LUHMES (cell line): ENCODE measurements around the genes GOLGA6L6, OR4N4, TUBGCP5 and GOLGA6L1.

GRCh38 chr15:20541582-20542120, at the start of gene GOLGA6L6:
GOLGA6L6 (minus strand) TSS chr15:20541800.
- PRO-cap, result no peak

- PRO-cap, result no peak
Measured at GRCh38 chr15:20642578-20642928, 101.0 kb upstream of the GOLGA6L6 start.

- PRO-cap, result no peak
Measured at GRCh38 chr15:22094165-22094720, at the start of gene OR4N4. OR4N4 (plus strand) TSS chr15:22094522.

- PRO-cap, result no peak
Measured at GRCh38 chr15:22259973-22260382, 165.7 kb downstream of the OR4N4 start.

- PRO-cap, result no peak
Measured at GRCh38 chr15:22579517-22579842, 120.8 kb downstream of the GOLGA6L22 start.

DNA sequence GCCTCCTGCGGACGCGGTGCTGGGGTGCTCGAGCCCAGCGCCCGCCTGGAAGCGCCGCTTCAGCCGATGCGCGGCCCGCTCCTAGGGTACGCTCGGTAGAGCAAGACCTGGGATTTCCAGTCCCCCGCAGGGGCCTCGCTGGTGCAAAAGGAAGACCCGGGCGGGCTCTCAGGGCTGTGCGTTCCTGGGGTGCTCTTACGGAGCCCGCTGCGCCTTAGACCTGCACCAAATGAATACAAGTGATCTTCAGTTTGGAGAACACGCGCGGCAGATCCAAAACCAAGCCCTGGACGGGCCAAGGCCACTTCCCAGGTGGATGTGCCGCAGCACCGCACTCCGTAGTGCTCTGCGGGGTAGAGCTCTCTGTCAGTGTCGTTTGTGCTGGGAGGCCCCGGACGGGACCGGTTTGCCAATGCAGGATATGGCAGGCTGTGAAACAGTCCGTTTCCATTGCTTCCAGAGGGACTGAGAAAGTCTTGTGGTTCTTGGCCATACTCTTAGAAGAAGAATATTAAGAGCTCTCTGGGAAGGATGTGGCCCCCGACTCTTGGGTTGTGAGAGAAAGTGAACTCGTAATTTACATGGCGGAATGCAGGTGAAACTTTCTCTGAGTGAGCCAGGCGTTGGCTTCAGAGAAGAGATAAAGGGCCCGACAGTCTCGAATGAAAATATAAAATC, 918 bp downstream of the NIPA1 start:
- PRO-cap, result no peak

- PRO-cap, result no peak
Measured at GRCh38 chr15:22879897-22880314, 41.4 kb downstream of the NIPA2 start.

DNA sequence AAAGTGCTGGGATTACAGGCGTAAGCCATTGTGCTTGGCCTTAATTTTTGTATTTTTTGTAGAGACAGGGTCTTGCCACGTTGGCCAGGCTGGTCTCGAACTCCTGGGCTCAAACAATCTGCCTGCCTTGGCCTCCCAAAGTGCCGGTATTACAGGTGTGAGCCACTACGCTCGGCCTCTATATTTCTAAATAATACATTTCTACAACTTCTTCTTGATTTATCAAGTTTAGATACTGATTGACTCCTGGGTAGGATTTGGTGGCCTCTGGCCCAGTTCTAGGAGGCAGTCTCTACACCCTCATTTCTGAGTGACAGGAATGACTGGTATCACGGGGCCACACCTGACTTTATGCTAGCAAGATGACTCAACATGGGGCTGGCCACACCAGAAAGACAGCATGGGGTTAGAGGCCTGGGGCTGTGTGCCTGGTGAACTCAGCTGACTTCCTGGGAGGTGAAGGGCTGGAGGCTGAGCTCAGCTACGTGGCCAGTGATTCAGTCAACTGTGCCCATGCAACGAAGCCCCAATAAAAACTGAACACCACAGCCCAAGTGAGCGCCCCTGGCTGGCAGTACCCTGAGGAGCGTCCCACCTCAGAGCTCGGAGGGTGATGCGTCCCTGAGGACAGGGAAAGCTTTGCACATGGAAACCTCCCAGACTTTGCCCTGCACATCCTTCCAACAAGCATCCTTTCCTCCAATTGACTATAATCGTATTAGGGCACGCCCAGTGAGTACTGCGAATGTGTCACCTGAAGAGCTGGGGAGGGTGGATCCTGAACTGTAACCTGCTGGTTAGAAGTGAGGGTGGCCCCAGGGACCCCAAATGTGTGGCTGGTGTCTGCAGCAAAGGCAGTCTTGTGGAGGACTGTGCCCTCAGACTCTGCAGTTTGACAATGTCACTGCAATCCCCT, 57.1 kb downstream of the NIPA2 start:
- PRO-cap, result no peak

DNA sequence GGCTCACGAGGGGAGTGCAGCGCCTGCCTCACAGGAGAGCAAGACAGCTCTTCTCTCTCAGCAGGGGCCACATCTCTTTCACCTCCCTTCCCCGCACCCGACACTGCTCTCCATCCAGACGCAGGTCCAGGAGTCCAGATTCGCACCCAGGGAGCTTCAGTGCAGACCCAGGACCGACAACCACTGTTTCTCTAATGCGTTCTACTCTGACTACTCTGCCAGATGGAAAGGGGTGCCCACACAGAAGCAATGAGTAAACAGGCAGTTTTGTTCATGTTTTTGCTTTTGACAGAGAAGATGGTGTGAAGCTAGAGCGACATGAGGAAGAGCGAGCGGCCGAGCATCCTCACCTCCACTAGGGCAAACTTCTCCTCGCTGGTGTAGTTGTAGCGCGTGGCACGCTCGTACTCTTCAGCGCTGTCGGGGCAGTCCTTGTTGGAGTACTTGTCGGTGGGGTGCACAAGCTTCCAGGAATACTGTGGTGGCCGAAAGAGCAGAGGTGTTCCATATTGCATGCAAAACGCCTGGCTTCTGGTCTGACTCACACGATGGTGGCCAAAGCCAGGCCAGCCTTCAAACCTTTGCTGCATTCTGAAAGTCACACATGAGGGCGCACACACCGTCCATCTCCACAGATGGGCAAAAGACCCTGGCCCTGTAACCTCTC, 54.4 kb downstream of the CYFIP1 start:
- PRO-cap, result no peak

- PRO-cap, result unidirectional peak, plus-strand start at chr15:23039150; bidirectional peak, plus-strand start at chr15:23039697, minus-strand start at chr15:23039569
Measured at GRCh38 chr15:23038583-23039828, at the start of gene TUBGCP5. TUBGCP5 (minus strand) TSS chr15:23039569.

GRCh38 chr15:23136555-23137041, at the start of gene GOLGA6L1:
GOLGA6L1 (minus strand) TSS chr15:23136822.
- PRO-cap, result no peak

- PRO-cap, result no peak
Measured at GRCh38 chr15:23646632-23647027, 1.0 kb downstream of the MAGEL2 start.

- PRO-cap, result no peak
Measured at GRCh38 chr15:23690184-23691056, 3.3 kb upstream of the NDN start.

- PRO-cap, result no peak
Measured at GRCh38 chr15:23840110-23840510, 153.0 kb upstream of the NDN start.

GRCh38 chr15:23869317-23869872, 182.3 kb upstream of the NDN start:
- PRO-cap, result bidirectional peak, plus-strand start at chr15:23869636, minus-strand start at chr15:23869533

- PRO-cap, result no peak
Measured at GRCh38 chr15:23897505-23898074, 210.5 kb upstream of the NDN start.

DNA sequence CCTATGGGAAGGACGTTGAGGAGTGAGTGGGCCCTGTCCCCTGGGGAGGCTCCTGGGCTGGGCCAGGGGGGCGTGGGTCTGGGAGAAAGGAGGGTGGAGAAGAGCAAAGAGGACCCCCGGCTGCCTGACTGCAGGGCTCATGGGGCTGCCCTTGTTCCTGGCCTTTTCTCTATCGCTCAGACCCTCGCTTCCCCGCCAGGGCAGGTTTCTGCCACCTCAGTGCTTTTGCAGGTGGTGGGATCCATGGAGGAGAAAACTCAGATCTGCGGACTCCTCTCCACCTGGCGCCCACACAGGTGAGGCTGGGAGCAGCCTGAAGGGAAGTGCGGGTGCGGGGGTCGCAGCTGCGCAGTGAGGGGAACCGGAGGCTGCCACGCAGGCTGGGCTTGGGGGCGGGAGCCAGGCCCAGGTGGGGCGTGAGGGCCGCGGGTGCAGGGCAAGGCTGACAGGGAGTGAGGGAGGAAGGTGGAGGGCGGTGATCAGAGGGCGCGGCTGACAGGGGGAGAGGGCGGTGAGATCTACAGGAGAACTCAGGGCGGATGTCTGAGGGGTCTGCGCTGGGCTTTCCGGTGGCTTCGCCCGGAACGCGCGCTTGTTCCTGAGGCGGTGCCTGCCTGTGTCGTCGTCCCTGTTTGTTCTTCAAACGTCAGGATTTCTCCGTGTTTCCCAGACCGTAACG, 248.7 kb upstream of the NPAP1 start:
- PRO-cap, result no peak

GRCh38 chr15:24955565-24956494, 1.0 kb downstream of the SNRPN start:
- PRO-cap, result bidirectional peak, plus-strand start at chr15:24956417, minus-strand start at chr15:24956313

GRCh38 chr15:25437686-25438102, 1.1 kb downstream of the UBE3A start:
- PRO-cap, result no peak

- PRO-cap, result no peak
Measured at GRCh38 chr15:25439054-25439135, 71 bp upstream of the UBE3A start.